Esophagus squamous epithelium (tissue), 4 donors: ENCODE data around the genes BLVRB, EGLN2 and CYP2F1.

DNA sequence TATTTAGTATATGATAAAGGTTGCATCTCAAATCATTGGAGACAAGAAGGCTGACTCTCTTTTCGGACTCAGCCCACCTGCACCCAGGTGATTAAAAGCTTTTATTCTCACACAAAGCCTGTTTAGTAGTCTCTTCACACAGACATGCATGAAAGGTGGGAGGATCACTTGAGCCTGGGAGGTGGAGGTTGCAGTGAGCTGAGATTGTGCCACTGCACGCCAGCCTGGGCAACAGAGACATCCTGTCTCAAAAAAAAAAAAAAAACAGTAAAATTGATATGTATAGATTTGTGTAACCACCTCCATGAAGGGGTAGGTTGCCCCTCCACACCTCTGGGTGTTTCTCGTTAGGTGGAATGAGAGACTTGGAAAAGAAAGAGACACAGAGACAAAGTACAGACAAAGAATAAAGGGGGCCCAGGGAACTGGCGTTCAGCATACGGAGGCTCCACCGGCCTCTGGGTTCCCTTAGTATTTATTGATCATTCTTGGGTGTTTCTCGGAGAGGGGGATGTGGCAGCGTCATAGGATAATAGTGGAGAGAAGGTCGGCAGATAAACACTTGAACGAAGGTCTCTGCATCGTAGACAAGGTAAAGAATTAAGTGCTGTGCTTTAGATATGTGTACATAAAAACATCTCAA, 11.9 kb upstream of the PSMC4 start:
- PRO-cap: no peak
- RAMPAGE, long total RNA, 4 experiments: no peak in any of the 4 experiments

DNA sequence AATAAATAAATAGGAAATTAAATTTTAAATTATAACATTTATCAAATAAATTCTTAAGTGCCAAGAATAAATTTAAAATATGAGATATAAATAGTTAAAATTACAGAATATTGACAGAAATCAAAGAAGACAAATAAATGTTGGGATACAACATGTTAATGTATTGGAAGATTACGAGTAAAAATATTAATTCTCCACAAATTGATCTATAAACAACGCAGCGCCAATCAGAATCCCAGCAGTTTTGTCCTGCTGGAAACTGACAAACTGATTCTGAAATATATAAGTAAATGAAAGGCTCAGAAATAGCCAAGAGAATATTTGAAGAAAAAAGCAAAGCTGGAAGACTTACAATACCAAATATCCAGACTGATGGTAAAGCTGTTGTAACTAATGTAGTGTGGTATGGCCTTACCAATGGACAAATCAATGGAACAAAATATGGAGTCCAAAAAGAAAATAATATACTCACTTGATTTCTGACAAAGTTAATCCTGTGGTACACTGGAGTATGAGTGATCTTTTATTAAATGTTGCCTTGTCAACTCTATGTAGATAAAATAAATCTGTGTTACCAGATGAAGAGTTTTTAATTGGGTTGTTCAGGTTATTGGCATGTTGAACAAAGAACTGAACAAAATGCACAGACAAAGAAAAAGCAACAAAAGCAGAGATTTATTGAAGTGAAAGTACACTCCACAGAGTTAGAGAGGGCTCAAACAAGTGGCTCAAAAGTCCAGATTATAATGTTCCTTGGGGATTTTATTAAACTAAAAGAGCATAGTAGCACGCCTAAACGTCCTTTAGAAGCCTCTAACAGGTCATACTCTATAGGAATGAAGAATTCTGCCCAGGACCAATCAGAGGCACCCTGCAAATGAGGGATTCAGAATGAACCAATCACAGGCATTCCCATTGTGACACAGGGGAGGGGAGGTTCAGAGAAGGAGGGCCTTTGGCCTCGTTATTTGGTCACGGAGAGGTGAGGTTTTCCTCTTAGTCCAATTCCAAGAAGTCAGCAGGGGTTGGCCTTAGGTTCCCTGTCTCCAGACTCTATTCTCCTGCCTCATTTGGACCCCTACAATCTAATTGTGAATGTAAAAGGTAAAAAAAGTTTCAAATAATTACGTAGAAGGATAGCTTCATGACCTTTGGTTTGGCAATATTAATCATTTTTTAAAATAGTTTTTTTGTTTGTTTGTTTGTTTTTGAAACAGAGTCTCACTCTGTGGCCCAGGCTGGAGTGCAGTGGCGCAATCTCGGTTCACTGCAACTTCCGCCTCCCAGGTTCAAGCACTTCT, 12.7 kb downstream of the PSMC4 start:
- PRO-cap: no peak
- RAMPAGE, long total RNA, 4 experiments: no peak in any of the 4 experiments

DNA sequence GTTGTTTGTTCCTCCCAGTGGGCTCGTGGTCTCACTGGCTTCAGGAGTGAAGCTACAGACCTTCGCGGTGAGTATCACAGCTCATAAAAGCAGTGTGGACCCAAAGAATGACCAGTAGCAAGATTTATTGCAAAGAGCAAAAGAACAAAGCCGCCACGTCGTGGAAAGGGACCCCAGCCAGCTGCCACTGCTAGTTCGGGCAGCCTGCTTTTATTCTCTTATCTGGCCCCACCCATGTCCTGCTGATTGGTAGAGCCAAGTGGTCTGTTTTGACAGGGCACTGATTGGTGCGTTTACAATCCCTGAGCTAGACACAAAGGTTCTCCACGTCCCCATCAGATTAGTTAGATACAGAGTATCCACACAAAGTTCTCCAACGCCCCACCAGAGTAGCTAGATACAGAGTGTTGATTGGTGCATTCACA, 21.7 kb upstream of the MAP3K10 start:
- PRO-cap: no peak
- RAMPAGE, long total RNA, 4 experiments: no peak in any of the 4 experiments

GRCh38 chr19:40216652-40217709, 1.2 kb downstream of the TTC9B start:
- PRO-cap: no peak
- RAMPAGE, long total RNA, 4 experiments: no peak in any of the 4 experiments

DNA sequence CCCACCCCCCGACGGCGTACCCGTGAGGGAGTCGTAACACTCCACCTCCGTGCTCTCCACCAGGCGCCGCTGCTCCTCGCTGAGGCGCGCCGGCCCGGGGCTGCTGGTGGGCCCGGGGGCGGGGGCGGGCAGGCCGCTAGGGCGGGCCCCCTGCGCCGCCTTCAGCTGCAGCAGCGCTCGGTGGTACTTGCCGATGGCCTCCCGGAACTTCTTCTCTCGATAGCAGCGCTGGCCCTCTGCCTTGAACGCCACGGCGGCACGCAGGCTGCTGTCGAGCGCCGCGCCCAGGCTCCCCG, 301 bp downstream of the TTC9B start:
- PRO-cap: no peak
- RAMPAGE, long total RNA, 4 experiments: no peak in any of the 4 experiments

GRCh38 chr19:40241621-40242320, 15.3 kb upstream of the CCNP start:
- PRO-cap: no peak
- RAMPAGE, long total RNA, 4 experiments: no peak in any of the 4 experiments

- PRO-cap: no peak
- RAMPAGE, long total RNA, 4 experiments: no peak in any of the 4 experiments
Observed at GRCh38 chr19:40421927-40422759, 3.6 kb downstream of the SERTAD1 start.

DNA sequence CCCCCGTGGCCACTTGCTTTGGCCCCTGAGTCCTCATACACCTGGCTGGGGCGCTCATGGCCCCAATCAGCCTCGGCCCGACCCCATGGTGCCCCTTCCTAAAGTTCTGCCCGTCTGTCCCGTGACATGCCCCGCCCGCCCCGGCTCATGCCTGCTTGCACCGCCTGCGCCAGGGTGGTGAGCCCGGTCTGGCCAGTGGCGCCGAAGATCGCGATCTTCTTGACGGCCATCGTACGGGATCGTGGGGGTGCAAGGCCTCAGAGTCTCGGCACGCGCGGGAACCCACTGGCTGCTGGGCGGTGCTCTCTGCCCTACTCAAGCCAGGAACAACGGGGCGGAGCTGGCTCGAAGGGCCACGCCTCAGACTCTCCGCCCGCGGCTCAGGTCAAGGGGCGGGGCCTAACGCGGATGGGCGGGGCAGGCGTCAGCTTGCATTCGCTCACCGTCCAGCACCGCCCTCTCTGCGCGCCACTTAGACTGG, at the start of gene BLVRB:
Gene BLVRB, minus strand, starts transcription at position 287 of the 481 bp plus-strand sequence.
- PRO-cap: unidirectional peak, minus-strand start at position 68 of the sequence; unidirectional peak, minus-strand start at position 190 of the sequence; bidirectional peak, plus-strand start outside the sequence, minus-strand start at position 287 of the sequence
- RAMPAGE, long total RNA, 4 experiments: start-site peak on the minus strand in 4 of 4 experiments, centred at positions 287 to 308 of the sequence, 1,704 to 3,488 reads per replicate

DNA sequence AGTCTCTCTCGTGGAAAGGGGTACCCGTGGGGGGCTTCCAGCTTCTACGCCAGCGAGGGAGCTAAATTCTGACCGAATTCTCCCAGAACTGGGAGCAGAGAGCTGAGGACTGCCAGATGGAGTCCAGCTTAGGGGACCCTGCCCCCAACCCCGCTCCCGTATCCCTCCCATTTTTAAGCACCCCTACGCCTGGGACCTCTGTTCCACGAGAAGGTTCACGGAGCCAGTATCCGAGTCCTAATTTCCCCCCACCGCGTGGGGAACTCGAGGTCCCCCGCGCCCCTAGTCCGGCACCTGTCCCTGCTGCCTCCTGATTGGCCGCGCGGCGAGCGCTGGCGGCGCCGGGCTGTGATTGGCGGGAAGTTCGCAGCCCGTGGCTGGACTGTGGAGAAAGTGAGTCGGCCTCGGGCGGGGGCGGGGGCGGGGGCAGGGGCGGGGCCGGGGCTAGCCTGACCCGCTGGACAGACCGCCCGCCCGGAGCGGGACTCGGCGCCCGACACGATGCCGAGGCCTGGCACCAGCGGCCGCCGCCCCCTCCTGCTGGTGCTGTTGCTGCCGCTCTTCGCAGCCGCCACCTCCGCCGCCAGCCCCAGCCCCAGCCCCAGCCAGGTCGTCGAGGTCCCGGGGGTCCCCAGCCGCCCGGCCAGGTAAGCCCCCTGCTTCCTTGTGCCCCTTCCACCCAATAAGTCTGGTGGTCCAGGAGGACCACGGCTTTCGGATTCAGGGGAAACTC, 4.3 kb upstream of the LTBP4 start:
- PRO-cap: no peak
- RAMPAGE, long total RNA, 4 experiments: no peak in any of the 4 experiments

DNA sequence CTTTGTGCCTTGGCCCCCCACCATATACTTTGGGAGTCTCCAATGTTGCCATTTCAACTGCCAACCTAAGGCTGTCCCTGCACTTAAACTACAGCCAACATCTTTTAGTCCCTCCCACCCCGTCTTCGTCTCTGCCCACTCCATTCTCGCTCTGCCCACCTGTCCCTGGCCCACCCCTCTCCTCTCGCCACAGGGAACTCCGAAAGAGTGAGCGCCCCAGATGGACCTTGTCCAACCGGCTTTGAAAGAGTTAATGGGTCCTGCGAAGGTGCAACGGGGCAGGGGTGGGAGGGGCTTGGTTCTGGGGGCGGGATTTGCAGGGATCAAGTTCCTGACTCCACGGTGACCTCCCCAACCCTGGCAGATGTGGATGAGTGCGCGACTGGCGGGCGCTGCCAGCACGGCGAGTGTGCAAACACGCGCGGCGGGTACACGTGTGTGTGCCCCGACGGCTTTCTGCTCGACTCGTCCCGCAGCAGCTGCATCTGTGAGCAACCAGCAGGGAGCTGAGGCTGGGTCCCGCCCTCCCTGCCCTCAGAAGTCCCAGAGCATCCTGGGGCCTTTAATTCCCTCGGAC, 5.0 kb downstream of the LTBP4 start:
- PRO-cap: bidirectional peak, plus-strand start at position 363 of the sequence, minus-strand start at position 243 of the sequence
- RAMPAGE, long total RNA, 4 experiments: no peak in any of the 4 experiments

GRCh38 chr19:40609060-40609469, 7.9 kb downstream of the LTBP4 start:
- PRO-cap: no peak
- RAMPAGE, long total RNA, 4 experiments: no peak in any of the 4 experiments

DNA sequence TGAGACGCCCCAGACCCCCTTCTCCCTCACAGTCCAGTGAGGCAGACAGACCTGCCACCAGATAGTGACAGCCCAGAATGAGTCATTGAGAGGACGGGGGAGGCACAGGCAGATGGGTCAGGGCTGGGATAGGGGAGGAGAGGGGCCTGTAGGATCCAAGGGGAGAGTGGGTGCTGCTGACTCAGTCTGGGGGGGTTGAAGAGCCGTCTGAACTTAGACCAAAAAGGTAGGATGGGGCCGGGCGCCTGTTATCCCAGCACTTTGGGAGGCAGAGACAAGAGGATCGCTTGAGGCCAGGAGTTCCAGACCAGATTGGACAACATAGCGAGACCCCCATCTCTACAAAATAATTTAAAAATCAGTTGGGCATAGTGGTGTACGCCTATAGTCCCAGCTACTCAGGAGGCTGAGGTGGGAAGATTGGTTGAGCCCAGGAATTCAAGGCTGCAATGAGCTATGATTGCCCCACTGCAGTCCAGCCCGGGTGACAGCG, 26.4 kb downstream of the NUMBL start:
- PRO-cap: no peak
- RAMPAGE, long total RNA, 4 experiments: no peak in any of the 4 experiments

DNA sequence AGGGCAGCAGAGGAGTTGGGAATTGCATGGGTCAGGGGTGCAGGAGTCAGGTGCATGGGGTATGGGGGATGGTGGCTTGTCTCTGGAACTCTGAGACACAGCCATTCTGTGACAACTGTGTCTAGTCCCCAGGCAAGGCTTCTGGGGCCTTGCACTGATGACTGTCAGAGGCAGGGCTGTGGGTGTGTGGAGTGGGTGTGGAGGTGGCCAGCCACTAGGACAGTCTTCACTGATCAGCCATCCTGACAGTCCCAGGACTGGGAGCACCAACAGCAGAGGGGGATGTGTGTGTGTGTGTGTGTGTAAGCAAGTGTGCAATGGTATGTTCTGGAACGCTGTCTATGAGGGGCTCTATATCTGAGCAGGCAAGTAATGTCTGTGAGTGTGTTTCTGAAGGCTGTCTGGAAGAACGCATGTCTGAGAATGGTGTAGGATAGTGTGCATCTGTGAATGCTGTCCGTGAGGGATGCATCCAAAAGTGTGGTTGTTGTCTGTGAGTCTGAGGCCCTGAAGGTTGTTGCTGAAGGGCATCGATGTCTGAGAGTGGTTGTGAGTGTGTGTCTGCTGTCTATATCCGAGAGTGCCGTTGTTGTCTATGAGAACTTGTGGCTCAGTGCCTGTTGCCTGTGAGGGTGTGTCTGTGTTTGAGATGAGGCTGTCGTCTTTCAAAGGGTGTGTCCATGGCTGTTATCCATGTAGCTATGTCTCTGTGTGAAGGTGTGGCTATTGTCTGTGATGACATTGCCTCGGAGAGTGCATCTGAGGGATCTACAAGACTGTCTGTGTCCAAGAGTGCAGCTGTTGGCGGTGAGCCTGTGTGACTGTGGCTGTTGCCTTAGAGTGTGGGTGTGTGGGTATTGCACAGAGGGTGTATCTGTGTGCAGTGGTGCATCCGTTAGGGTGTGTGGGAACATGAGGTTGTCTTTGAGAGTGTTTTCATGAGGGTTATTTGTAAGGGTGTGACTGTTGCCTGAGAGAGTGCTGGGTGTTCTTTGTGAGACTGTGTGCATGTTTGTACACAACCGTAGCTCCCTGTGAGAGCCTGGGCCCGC, 5.1 kb downstream of the NUMBL start:
- PRO-cap: bidirectional peak, plus-strand start at position 752 of the sequence, minus-strand start at position 585 of the sequence
- RAMPAGE, long total RNA, 4 experiments: no peak in any of the 4 experiments

- PRO-cap: bidirectional peak, plus-strand start at chr19:40687737, minus-strand start at chr19:40687598
- RAMPAGE, long total RNA, 4 experiments: no peak in any of the 4 experiments
Observed at GRCh38 chr19:40687399-40688204, 2.8 kb downstream of the NUMBL start.

DNA sequence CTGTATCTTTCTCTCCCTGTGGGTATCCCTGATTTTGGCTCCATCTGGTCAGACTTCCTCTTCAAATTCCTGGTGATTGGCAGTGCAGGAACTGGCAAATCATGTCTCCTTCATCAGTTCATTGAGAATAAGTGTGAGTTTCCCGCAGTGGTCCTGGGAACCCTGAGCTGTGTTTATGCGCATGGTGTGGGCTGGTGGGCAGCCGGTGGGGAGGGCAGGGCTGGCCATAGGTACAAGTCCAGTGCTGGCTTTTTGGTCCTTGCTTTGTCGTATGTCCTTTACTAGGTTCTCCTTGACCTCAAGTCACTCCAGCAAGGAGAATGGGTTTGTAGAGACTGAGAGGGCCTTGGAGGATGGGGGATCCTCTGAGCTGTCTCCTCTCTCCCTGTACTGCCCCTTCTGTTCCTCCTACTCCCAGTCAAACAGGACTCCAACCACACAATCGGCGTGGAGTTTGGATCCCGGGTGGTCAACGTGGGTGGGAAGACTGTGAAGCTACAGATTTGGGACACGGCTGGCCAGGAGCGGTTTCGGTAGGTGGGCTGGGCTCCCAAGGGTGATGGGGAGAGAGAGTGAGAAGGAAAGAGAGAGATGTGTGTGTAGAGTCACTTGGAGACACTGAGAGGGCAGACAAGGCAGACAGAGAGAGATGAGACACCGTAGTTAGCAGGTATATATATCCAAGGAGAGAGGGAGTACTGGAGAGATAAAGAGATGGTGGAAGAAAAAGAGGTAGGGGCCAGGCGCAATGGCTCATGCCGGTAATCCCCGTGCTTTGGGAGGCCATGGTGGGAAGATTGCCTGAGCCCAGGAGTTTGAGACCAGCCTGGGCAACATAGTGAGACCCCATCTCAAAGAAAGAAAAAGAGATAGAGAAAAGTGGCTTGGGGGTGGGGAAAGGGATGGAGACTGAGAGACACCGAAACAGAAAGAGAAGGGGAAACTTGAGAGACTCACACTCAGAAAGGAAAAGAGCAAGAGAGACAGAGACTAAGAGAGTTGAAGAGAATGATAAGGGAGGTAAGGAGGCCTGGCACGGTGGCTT, 2.2 kb downstream of the RAB4B start:
- PRO-cap: no peak
- RAMPAGE, long total RNA, 4 experiments: no peak in any of the 4 experiments

DNA sequence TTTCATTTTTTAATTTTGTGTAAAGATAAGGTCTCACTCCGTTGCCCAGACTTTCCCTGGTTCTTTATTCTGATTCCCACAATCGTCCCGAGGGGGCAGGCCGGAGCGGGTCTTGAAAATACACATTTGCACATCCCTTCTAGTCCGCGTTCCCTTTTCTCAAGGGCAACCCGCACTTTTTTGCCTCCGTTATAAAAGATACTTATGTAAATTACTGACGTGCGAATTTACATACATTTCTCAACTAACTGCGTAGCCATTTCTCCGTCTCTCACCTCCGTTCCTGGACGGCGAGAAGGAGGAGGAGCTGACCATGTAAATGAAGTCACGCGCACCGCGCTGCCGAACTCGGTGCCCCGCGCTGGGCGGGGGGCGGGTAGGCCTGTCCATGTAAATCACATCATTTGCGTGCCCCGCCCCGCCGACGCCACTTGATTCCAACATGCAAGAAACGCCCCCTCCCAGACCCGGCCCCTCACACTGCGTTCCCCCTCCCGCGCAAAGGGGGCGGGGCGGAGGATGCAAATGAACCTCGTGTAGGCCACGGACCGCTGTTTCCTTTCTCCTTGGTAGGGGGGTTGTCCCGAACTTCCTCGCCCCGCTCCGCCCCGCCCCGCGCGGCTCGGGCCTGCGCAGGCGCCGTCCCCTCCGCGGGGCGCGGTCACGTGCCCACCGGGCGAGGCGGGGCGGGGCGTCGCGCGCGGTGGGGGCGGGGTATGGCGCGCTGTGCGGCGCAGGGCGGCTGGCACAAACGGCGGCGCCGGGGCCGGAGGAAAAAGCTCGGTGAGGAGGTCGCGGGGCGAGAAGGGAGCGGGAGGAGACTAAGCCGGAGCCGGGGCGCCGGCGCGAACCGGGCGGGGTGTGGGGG, at the start of gene EGLN2:
Gene EGLN2, plus strand, starts transcription at position 712 of the 868 bp plus-strand sequence.
- PRO-cap: unidirectional peak, minus-strand start at position 161 of the sequence; bidirectional peak, plus-strand start at position 717 of the sequence, minus-strand start at position 298 of the sequence
- RAMPAGE, long total RNA, 4 experiments: start-site peak on the plus strand in 3 of 4 experiments, centred at positions 733 to 748 of the sequence, 20 to 118 reads per replicate

GRCh38 chr19:40922265-40923188, 40.5 kb upstream of the CYP2A7 start:
- PRO-cap: no peak
- RAMPAGE, long total RNA, 4 experiments: no peak in any of the 4 experiments

DNA sequence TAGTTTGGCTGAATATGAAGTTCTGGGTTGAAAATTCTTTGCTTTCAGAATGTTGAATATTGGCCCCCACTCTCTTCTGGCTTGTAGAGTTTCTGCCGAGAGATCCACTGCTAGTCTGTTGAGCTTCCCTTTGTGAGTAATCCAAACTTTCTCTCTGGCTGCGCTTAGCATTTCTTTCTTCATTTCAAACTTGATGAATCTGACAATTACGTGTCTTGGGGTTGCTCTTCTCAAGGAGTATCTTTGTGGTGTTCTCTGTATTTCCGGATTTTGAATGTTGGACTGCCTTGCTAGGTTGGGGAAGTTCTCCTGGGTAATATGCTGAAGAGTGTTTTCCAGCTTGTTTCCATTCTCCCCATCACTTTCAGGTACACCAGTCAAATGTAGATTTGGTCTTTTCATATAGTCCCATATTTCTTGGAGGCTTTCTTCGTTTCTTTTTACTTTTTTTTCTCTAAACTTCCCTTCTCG, 21.3 kb upstream of the CYP2B6 start:
- PRO-cap: no peak
- RAMPAGE, long total RNA, 4 experiments: no peak in any of the 4 experiments

- PRO-cap: no peak
- RAMPAGE, long total RNA, 4 experiments: no peak in any of the 4 experiments
Observed at GRCh38 chr19:41085563-41086286, 2.5 kb upstream of the CYP2A13 start.

DNA sequence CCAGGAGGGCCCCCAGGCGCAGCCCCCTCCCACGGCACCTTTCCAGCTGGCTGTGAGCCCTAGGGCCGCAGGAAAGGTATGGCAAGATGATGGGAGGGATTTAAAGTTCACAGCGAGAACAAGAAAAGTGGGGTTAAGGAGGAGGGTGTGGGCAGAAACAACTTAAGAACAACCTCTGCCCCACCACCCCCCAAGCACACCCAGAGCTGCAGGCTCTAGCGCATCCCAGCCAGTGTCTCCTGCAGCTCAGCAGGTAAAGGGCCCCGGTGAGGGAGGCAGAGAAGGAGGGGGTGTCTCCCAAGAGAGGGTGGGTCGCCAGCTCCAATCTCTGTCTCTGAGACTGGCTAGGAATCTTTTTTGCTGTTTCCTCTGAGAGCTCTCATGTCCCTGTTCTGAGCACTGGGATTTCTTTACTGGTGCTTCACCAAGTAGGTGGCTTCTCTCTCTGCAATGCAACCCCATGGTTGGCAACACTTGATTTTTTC, at the start of gene CYP2F1:
Gene CYP2F1, plus strand, starts transcription at position 193 of the 485 bp plus-strand sequence.
- PRO-cap: no peak
- RAMPAGE, long total RNA, 4 experiments: start-site peak on the plus strand in 1 of 4 experiments, centred at position 214 of the sequence, 17 reads per replicate